ENCODE measurements around the gene PGBD4.

GRCh38 chr15:31227898-31228782, 98.5 kb upstream of the KLF13 start:
- RRBS = no CpG with 5 or more reads among the region's 13 CpGs

DNA sequence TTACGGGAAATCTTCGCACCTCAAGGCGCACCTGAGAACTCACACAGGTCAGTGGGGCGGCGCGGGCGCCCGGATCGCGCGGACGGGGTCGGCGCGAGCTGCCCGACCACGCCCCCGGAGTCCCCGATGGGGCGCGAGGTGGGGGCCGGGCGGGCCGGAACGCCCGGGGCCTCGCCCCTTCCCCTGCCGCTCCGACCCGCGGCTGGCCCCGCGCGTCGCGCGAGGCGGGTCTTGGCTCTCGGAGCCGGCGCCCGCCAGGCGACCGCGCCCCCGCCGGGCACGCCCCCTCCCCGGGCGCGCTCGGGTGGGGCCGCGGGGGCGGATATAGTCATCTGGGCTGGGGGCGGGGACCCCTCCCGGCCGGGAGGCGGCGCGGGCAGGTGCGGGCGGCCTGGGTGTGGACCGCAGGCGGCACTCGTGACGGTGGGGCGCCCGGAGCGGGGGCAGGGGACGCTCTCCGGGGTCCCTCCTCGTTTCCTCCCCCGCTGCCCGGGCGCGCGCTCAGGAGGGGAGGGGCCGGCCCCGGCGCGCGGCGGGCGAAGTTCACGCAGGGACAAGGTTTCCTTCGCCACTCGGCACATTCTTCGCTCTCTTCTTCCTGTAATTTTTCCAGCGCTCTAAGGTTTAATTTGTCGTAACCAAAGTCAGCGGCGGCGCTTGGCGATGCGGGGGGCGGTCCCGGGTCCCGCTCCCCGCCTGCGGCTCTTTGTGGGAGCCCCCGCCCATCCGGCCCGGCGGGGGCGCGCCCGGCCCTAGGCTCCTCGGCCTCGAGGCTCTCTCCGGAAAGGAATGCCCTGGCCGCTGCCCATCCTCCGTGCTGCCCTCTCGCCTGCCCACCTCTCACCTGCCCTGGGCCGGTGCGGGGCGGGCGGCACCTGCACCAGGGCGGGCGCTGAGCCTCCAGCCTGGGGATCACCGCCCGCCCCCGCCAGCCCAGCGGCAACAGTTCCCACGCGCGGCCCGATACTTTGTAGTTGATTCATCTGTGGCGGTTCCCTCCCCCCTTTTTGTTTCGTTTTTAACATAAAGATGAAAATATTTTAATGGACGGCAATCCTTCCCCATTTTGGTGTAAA, 1.4 kb downstream of the KLF13 start:
- RRBS = 4% methylated on average over 56 of the region's 131 CpGs

DNA sequence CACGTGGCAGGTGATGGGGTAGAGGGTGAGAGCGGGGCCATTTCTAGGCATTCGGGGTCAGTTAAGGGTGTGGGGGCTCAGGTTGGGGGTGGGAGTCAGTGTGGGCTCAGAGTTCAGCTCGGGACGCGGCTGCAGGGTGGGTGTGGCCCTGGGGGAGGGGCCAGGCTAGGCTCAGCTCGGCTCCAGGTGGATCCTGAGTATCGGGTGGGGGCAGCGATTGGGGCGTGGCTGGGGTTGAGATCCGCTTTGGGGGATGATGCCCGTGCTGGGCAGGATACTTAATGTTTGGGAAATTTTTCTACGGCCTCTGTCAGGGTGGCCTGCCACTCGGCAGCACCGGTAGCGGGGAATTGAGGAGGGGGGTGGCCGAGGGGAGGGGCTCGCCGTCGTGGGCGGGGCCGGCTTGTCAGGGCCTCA, 2.5 kb downstream of the KLF13 start:
- RRBS = 14% methylated on average over 8 of the region's 22 CpGs

DNA sequence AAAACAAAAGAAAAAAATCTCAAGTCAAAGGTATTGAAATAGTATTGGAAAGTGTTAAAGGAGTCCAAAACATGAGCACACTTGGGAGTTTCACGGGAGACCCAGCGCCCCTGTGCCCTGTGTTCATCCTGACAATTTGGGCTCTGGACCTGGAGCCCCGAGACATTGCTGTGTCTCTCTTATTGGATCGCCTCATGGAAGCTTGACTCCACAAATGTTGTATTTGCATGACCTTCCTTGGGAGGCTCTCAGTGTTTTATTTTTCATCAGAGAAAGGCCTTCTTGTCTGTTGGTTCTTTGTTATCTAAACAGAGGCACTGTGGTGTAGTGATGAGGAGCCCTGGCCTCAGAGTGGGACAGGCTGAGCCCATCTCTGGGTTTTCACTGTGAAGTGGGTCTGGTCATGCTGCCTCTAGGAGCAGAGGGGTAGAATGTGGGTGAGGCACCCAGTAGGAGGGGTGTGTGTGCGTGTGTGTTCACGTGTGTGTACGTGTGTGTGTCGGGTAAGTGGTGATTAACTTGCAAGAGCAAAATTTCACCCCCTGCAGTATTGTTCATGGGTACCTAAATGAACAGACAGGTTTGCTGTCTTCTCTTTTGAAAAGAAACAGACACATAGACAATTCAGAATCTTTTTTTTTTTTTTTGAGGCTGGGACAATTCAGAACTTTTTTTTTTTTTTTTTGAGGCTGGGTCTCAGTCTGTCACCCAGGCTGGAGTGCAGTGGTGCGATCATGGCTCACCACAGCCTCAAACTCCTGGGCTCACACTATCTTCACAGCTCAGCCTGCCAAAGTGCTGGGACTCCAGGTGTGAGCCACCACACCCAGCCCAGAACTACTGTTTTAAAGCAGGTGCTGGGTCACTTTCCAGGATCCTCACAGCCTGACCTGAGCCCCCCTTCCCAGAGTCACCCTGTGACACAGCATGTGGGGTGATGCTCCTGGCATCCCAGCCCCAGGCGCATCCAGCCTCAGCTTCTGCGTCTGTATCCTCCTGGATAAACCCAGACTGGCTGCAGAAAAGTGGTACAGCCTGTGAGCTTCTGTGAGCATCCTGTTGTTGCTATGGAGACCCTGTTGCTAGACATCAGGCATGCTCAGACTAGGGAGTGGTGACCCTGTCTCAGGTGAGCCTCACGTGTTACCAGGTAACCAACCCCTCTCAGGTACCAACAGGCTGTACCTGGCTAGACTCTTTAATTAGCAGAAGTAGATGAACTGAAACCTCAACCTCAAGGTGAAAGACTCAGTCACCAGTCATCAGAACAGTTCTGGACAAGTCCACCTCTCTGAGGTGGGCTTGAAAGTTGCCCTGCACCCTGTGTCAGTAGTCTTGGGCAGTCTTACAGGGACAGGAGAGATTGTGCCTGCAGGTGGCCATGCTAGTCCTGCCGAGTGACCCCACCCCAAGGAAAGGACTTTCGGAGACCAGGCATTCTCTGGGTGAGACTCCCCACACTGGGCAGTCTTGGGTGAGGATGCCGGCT, 14.8 kb downstream of the KLF13 start:
- RRBS = no CpG with 5 or more reads among the region's 15 CpGs

DNA sequence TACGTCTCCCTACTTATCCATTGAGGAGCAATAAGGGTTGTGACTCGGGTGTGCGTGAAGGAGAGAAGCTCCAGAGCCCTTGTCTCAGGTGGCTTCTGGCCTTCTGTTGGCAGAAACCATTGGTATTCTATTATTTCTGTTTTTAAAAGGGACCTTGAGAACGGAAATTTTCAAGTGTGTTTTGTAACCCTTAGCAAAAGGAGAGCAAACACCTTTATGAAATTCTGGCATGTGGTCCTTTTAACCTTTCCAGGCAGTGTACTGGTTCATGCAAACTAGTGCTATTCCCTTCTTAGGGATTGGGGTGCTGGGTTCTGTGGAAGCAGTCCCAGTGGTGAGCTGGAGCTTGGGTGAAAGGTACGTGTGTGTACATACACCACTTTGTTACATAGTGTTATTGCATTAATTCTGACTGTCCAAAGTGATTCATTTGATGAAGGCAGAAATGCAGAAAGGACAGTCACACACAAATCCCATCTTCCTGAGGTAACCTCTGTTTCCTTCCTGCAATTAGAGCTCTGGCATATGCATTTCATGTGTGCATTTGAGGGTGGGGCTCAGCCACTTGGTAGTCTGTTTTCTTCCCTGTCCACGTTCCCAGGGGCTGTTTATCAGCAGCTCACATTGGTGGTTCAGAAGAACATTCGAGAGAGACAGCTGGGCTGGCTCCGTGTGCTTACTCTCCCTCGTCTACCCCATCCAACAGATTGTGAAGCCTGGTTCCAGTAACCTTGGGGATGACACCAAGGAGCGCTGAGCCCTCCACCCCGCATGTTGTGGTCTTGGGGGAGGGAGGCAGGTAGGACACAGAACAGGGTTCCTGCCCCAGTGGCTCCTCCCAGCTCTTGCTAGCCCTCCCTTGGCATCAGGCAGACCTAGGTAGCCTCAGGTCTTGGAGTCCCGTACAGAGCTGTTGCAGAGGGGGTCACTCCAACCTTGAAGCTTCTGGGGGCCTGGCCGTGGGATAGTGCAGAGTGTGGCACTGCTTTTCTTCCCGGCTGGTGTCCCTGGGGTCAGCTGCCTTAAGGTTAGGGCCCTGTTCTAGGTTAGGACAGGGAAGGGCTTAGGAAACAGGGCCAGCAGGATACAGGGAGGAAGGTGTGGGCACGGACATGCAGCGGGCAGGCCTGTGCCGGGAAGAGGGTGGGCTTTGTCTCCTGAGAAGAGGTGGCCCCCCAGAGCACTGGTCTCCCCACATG, 32.9 kb downstream of the KLF13 start:
- RRBS = no CpG with 5 or more reads among the region's 17 CpGs

DNA sequence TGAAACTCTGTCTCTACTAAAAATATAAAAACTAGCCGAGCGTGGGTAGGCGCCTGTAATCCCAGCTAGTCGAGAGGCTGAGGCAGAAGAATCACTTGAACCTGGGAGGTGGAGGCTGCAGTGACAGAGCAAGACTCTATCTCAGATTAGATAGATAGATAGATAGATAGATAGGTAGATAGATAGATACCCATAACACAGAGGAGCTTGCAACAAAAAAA, 41.9 kb downstream of the KLF13 start:
- RRBS = no CpG with 5 or more reads among the region's 4 CpGs

GRCh38 chr15:31375171-31375329, 48.4 kb downstream of the KLF13 start:
- RRBS = no CpG with 5 or more reads among the region's 4 CpGs

- RRBS = 51% methylated on average over 69 of the region's 166 CpGs
Observed at GRCh38 chr15:31482847-31484033, 156.6 kb downstream of the KLF13 start.

GRCh38 chr15:33242623-33243141, 48.2 kb upstream of the FMN1 start:
- RRBS = no CpG with 5 or more reads among the region's 4 CpGs

DNA sequence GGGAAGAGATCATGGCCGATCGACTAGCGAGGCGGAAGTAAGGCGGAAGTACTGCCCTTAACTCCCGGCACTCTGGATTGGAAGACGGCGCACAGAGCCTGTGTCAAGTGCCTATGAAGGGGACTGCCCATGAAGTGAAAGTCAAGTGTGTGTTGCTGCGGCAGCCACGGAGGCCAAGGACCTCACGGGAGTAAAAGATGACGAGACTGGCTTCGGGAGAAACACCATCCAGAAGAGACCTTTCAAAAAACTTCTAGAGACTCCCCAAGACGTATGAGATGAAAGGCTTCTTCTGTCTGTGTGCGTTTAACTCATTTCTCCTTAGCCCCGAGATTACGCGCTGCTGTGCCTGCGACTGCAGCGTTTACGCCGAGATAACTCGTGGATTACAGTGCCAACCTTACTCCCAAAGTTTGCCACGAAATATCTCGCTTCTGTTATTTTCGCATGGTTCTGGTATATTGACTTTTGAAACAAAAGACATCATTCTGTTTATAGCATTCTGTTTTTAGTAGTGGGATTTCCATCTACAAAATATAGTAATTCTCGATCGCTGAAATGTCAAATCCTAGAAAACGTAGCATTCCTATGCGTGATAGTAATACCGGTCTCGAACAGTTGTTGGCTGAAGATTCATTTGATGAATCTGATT, at the start of gene PGBD4:
Gene PGBD4 (plus strand): TSS at position 110 of the 652 bp plus-strand sequence.
- RRBS = no CpG with 5 or more reads among the region's 32 CpGs

GRCh38 chr15:34239104-34239790, 14.4 kb downstream of the EMC4 start:
- RRBS = no CpG with 5 or more reads among the region's 4 CpGs

DNA sequence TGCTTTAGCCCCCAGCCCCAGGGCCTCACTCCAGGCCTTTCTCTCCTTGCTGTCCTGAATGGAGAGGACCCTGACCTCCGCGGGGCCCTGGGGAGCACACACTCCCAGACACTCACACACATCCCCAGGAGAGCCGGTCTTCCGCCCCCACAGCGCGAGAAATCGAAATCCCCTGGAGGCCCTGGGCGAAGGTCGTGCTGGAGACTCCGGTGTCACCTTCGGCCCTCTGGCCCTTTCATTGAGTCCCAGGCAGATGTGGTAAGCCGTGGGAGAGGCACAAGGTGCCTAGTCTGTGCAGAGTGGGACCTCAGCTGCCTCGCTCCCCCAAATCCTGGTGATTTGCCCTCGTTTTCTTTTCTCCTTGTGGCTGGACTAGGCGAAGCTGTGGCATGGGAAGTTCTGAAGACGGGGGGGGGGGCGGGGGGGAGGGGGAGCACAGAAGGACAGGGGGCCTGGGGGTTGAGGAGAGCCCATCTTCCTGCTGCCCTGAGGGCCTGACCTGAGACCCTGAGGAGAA, 949 bp upstream of the GOLGA8B start:
- RRBS = 97% methylated on average over 8 of the region's 17 CpGs

DNA sequence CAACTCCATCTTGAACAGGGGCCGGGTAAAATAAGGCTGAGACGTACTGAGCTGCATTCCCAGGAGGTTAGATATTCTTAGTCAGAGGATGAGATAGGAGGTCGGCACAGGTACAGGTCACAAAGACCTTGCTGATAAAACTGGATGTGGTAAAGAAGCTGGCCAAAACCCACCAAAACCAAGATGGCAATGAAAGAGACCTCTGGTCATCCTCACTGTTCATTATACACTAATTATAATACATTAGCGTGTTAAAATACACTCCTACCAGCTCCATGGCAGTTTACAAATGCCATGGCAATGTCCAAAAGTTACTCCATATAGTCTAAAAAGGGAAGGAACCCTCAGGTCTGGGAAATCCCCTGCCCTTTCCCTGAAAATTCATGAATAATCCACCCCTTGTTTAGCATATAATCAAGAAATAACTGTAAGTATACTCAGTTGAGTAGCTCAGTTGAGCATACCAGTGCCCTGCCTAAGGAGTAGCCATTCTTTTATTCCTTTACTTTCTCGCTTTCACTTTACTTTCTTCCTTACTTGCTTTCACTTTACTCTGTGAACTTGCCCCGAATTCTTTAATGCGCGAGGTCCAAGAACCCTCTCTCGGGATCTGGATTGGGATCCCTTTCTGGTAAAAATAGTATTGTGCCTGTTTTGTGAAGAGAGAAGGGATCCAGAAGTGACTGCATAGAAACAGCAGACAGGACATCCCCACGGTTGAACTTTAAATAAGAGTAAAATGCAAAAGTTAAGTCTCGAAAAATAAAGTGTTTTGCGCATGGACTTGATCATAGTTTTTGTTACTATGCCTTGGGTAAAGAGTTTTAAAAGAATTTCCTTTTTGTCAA, 73.0 kb upstream of the GOLGA8B start:
- RRBS = no CpG with 5 or more reads among the region's 12 CpGs

- RRBS = no CpG with 5 or more reads among the region's 4 CpGs
Observed at GRCh38 chr15:34793632-34794502, 1.5 kb downstream of the ACTC1 start.

GRCh38 chr15:34799175-34799806, 3.9 kb upstream of the ACTC1 start:
- RRBS = no CpG with 5 or more reads among the region's 13 CpGs

DNA sequence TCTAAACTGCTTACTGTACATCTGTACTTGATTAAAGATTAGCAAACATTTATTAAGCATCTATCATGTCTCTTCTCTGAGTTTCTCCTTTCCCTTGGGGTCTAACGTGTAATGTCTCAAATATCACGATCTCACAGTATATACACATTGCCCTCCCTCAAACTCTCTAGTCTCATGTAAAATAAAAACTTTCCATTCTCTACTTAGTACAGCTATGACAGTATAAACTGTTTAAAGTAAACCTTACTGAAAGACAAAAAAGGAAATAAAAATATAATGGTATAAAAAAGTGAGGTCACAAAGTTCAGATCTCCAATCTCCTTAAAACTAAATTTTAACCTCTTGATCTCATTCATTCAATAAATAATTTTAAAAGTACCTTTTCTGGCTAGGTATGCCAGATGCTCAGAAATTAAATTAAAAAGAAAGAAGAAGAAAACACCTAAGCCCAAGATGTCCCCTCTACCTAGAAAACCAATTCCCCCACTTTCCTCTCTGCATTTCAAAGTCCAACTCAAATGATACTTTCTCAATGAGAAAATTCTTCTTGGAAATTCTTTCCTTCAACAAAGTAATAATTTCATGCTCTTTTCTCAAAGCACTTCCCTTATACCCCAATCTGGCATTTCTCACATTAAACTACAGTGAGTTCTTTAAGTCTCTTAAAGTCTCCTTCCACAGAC, 3.5 kb downstream of the AQR start:
- RRBS = no CpG with 5 or more reads among the region's 2 CpGs

DNA sequence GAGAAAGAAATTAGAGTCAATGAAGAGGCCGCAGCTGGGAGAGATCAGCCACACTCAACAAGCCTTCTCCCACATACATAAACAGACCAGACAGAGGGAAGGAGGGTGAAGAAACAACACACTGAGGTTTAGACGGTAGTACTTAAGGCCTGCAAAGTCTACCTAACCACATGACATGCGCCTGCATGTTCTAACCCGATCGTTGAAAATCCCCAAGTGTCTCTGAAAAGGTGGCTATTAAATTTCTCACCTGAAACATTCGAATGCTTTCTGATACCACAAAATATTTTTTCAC, 110.6 kb upstream of the CDIN1 start:
- RRBS = no CpG with 5 or more reads among the region's 6 CpGs

DNA sequence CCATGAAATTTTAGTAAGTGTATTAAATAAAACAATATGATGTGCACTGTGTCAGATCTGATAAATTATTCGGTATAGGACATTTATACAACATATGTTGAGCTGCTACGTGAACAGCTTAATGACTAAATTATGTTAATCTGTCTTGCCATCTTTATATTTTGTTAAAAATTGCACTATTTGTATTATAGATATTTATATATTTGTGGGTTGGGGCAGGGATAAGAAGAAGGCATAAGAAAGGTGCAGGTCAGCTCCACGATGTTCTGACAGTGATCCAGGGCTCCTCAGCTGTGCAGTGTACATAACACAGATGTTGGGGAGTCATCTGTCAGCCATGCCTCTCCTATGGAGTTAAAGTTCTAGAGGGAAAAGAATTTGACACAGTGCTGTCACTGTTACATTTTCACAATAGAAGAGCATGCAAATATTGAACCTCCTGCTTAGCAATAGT, 20.1 kb downstream of the CDIN1 start:
- RRBS = no CpG with 5 or more reads among the region's 3 CpGs

DNA sequence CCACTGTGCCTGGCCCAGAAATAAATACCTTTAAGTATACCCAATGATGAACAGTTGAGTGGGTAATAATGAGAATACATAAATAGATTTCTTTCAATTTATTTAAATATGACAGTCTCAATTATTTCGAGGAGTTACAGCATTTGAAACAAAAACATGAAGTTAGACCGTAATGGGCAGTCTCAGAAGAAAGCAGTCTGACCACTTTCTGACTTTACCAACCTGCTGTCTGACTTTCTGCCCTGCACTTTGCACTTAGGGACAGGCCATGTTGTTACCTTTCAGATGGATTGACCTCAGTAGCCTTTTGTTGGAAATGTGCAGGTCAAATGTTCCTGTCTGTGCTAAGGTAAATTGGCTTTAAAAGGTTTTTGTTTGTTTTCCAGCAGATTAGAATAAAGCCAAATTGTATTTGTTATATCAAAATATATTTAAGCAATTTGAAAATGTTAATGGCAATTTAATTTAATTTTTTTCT, 67.9 kb downstream of the CDIN1 start:
- RRBS = no CpG with 5 or more reads among the region's 2 CpGs

DNA sequence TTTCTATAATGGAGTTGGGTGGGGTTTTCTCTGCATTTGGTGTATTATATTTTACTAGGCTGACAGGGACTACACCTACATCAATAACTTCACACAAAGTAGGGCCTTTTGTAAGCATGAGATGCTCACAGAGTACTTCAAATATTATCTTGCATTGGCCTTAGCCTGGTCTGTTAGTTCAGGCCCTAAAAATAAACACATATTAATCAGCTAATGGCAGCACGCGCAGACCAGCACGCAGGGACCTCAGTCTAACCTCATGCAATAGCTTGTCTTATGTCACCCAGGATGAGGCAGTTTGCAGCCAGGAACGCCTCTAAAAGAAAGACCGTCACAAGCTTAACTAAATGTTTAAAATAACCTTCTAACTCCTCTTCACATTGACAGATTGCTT, 212.3 kb downstream of the CDIN1 start:
- RRBS = no CpG with 5 or more reads among the region's 5 CpGs

All from OVCAR3 (cell line).